H7 (cell line): ENCODE measurements around a stretch of chr3.

DNA sequence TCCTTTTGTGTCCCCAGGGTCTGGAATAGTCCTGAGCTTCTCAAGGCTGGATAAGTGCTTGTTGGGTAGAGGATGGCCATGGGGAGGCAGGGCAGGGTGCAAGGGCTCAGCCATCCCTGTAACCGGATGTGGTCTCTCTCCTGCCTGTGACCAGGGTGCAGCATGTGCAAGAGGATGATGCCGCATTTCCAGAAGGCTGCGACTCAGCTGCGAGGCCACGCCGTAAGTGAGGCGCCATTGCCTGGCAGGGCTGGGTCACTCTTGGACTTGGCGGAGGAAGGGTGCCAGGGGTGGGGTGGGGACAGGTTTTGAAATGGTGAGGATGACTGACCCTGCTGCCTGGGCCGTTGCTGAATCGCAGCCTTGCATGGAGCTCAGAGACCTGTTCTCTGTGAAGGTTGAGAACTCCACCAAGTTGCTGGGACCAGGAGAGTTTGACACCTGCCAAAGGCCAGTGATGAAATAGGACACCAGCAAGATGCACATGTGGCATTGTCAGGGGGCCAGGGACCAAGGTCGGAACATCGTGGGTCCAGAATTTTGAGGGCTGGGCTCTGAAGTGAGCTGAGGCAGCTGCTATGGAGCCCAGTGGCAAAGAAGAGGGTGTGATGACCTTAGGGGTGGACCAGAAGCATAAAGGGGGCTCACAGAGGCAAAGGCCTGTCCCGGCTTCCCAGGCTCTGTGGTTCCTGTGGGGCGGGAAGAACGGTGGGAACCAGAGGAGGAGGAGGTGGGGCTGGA, 49.4 kb downstream of the PDIA5 start:
- RAMPAGE, long total RNA, result no peak

DNA sequence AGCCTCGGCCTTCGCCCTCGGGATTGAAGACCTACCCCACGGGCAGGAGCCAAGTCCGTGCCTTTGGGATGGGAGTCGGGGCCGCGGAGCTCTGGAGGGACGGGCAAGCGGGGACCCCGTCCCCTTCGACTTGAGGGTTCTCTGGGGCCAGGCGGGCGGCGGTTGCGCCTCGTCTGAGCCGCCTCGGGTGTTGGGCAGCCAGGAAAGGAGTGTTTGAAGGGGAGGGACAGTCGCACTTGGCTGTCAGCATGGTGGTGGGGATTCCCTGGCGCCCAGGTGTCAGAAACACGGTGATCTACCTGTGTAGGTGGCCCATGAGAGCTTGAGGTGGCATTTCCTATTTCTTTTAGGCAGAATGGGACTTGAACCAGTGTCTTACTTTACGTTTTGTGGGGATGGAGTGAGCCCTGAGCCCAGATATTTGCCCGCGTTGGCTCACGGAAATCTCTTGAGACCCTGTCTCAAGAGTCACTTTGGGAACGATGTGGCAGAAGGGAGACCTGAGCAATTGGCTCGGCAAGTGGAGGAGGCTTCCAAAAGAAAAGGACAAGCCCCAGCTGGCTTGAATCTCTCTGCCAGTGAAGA, 431 bp downstream of the SEC22A start:
- RAMPAGE, long total RNA, result no peak

GRCh38 chr3:123383960-123384503, 64.9 kb downstream of the ADCY5 start:
- RAMPAGE, long total RNA, result no peak

DNA sequence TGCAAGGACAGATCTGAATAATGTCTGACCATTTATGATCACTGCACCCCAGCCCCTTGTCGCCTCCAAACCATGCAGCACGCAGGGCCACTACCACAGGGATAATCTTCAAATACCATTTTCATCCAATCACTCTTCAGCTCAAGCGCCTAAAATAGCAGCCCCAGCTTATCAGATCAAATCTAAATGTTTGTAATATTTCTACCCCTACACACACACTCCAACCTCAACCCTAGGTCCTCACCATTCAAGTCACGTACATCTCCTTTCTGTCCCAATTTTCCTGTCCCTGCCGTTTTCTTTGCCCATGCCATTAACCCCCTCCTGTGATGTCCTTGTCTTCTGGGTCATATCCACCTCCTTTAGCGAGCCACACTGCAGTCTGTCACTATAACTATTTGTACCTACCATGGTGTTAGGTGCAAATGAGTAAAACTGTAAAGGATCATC, 50.4 kb downstream of the ADCY5 start:
- RAMPAGE, long total RNA, result no peak

DNA sequence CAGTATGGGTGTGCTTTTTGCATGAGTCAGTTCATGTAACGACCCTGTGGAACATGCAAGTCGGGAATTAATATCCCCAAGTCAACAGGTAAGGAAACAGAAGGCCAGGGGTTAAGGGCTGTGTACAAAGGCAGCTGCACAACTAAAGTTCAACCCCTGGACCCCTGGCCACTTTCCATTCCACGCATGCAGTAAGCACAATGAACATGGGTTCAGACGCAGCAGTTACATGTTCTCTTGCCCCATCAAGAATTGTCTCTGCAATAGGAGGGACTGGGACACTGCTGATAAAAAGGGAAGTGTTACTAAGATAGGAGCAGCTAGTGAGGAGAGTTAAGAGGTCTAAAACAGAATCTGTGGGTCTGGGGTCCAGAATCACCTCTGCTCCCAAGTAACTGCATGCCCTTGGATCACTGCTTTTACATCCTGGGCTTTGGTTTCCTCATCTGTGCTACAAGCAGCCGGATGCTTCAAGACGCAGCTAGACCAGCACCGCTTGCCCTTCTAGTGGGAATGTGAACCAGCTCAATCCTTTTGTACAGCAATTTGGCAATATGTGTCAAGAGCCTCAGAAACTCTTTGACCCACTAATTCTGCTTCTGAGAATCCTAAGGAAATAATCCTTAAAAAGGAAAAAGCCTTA, 49.0 kb downstream of the ADCY5 start:
- RAMPAGE, long total RNA, result no peak

GRCh38 chr3:123412411-123413702, 36.0 kb downstream of the ADCY5 start:
- RAMPAGE, long total RNA, result no peak

DNA sequence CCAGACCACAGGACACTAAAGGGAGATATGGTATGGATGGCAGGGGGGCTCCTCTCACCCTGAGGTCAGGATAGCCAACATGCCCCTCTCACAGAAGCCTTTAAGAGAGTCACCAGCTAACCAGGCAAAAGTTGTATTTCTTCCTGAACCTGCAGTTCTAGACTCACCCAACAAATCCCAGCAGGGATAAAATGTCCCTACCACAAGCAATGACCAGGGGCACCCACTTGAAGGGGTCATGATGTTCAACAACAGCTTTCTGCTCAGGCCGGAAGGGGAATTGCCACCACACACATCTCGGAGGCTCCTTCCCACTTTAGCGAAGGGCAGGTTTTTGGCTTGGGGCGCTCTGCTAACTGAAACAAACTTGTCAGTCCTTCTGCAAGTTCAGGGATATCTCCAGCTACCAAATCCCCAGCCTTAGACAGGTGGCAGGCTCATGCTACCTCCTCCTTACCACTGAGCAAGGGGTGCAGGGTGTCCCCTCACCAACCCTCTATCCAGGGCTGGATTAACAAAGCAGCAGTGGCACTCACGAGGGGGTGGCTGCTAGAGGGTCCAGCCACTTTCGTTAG, 2.3 kb downstream of the ADCY5 start:
- RAMPAGE, long total RNA, result no peak

DNA sequence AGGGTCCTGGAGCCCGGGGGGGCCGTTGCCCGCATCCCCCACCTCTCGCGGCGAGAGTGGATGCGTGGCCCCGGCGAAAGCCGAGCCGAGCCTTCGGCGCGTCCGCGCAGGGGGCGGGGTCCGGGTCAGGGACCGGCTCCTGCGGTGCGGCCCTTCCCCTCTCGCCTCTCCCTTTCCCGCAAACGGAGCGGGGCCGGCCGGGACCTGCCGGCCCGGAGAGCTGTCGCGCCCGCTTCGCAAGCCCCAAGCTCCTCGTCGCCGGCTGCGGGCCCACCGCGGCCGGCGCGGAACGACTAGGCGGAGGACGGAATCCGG, 278 bp upstream of the ADCY5 start:
- RAMPAGE, long total RNA, result no peak

- RAMPAGE, long total RNA, result no peak
Measured at GRCh38 chr3:123586241-123586714, 1.4 kb upstream of the HACD2 start.

DNA sequence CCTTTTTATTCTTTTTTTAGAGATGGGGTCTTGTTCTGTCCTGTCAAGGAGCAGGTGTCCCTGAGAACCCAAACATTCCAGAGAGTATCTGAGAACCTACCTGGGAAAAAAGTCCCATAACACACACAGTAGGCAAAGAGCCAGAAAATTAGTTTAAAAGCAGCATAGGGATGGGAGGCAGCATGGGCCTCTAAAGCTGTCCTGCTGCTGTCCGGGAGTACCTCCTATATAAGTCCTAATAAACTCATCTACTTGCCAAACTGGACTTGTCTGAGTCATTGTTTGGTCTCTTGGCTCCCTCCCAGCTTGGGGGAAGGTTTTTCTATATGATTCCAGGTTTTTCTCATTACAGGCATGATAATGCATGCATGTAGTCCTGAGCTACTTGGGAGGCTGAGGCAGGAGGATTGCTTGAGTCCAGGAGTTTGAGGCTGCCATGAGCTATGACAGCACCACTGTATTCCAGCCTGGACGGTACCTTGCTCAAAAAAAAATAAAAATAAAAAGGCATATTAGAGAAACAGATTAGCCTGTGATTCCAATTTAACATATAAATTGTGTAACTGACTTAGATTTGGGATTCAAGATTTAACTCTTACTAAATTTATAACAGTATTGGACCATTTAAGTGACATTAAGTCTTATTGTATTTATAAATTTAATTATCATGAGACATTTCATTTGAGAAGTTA, 17.6 kb upstream of the HACD2 start:
- RAMPAGE, long total RNA, result no peak

GRCh38 chr3:123610275-123610817, 25.5 kb upstream of the HACD2 start:
- RAMPAGE, long total RNA, result no peak

DNA sequence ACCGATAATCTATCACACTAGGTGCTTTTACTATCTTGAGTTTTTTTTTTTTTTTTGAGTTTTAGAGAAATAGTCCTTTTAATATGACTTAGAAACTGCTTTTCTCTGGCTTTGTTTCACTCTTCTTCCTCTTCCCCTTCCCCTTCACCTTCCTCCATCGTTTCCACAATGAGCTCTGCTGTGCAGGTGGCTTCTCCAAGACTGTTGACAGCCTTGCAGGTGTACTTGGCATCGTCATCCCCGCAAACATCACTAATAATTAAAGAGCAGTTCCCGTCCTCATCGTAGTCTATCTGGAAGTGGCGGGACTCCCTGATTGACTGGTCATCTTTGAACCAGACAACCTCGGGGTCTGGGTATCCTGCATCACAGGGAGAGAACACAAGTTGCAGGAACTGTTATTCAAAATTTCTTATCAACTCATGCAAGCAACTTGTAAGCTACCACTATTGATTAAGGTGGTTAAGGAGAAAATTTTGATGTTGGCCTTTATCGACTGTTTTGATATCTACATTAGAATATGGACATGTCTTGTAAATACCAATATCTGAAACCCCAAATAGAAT, 29.2 kb upstream of the HACD2 start:
- RAMPAGE, long total RNA, result no peak

DNA sequence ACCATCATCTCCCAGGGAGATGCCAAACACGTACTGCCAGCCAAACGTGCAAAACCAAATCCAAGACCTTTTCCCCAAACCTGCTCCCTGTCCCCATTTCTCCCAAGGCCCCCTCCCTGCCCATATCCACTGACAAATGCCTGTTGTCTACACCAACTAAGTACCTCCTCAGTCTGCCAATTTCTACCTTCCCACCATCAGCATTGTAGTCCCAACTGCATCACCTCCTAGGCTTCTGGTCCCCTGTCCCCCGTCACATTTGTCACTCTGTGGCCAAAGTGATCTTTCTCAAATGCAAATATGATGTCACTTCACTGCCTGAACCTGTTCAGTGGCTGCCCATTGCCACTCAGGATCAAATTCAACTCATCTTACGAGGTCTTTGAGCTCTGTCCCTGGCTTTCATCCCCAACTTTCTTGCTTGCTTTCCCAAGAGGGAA, 89.3 kb upstream of the HACD2 start:
- RAMPAGE, long total RNA, result no peak

GRCh38 chr3:123739448-123740145, 144.5 kb downstream of the MYLK start:
- RAMPAGE, long total RNA, result no peak

GRCh38 chr3:123779028-123779334, 105.2 kb downstream of the MYLK start:
- RAMPAGE, long total RNA, result no peak

DNA sequence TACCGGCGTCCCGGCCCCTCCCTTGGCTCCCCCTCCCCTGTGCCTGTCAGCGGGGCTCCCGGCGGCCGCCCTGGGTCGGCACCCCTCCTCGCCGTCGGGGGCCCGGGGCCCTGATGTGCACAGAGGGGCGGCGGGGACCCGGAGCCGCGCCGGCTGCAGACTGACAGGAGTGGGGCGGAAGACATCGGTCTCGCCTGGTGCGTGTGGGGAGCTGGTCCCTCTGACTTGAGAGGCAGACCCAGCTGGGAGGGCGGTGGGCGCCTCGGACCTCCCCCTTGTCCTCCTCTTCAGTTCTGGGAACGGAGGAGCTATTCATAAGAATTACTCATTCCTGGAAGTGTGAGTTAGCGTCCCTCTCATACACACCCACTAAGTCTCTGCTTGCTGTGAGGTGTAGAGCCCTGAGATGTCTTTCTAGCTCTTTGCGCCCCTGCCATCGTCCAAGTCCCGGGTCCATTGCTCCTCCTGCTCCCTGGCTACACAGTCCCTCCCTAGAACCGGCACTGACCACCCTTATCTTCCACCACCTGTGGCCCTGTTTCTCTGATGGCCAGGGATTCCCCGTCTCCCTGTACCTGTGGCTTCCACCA, 1.1 kb downstream of the KALRN start:
- RAMPAGE, long total RNA, result no peak

- RAMPAGE, long total RNA, result no peak
Measured at GRCh38 chr3:124037357-124038588, 4.6 kb downstream of the KALRN start.

DNA sequence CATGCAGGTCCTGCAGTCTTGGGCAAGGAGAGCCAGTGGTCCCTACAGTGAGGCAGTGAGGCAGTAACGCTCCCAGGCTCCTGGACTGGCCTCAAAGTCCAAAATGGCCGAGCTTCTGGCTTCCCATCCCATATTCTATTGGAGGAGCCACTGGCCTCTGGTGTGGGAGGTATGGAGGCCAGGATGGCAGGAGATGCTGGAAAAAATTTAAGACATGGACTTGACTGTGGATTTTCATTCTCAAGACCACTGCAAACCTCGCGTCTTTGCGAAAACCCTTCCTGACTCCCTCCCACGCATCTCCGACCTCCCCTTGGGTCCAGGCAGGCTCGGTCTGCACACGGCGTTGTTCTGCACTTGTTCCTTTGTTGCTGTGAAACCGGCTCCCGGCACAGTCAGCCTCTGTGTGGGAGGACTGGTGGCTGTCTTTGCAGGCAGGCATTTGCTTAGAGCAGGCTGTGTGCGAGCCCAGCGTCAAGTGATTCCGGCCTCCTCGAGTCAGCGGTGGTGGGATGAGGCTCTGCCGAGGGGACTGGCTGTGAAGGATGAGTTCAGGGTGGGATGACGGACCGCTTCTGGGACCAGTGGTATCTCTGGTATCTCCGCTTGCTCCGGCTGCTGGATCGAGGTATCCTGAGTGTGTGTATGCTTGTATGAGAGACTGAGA, 61.2 kb downstream of the KALRN start:
- RAMPAGE, long total RNA, result no peak

DNA sequence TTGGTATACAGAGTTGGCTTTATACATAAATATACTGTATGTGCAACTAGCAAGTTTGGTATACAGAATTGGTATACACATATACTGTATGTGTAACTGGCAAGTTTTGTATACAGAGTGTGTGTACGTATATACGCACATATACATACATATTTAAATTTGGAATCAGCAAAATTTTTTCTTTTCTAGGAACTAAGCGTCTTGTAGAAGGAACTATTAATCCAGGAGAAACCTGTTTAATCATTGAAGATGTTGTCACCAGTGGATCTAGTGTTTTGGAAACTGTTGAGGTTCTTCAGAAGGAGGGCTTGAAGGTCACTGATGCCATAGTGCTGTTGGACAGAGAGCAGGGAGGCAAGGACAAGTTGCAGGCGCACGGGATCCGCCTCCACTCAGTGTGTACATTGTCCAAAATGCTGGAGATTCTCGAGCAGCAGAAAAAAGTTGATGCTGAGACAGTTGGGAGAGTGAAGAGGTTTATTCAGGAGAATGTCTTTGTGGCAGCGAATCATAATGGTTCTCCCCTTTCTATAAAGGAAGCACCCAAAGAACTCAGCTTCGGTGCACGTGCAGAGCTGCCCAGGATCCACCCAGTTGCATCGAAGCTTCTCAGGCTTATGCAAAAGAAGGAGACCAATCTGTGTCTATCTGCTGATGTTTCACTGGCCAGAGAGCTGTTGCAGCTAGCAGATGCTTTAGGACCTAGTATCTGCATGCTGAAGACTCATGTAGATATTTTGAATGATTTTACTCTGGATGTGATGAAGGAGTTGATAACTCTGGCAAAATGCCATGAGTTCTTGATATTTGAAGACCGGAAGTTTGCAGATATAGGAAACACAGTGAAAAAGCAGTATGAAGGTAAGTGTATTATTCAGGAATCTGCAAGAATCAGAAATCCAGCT, 7.4 kb downstream of the UMPS start:
- RAMPAGE, long total RNA, result no peak

GRCh38 chr3:124836769-124837462, 50.2 kb downstream of the ITGB5 start:
- RAMPAGE, long total RNA, result no peak